H1 (cell line): ENCODE data around the gene SLC30A10.

DNA sequence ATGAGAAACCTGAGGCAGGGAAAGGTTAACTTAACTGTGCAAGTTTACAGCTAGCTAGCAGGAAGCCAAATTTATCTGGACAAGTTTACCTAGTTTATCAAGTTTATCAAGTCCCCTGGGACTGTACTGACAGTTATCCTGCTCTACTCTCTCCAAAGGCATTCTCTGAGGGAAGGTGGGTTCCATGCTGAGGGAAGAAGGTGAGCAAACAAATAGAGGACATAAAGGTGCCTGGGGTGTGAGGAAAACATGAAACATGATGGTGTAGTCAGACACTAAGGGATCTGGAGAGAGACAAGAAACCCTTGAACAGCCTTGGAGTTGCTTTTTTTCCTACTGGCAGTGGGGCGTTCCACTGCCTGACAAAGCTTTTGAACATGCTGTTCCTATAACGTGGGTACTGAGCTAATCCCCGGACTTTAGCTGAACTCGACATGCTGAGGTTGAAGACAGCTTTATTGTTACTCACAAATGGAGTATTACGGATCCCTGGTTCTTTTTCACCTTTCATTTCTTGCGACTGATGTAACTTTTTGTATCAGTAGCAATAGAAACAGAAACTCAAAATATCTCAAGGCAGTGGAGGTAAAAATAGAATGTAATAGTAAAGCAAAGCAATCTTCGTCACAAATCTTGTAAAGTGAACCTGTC lies 42.3 kb upstream of the ESRRG start:
- RRBS, result no CpG with 5 or more reads among the region's 7 CpGs
CAGE:
- cytosol, long polyA plus RNA, result no peak
- long polyA plus RNA, result no peak
- nucleus, long polyA plus RNA, result no peak

- RRBS, result under 1% methylated on average over 13 of the region's 58 CpGs
CAGE:
- cytosol, long polyA plus RNA, result no peak
- long polyA plus RNA, result no peak
- nucleus, long polyA plus RNA, result no peak
Measured at GRCh38 chr1:218165120-218166036, 119.7 kb upstream of the RRP15 start.

DNA sequence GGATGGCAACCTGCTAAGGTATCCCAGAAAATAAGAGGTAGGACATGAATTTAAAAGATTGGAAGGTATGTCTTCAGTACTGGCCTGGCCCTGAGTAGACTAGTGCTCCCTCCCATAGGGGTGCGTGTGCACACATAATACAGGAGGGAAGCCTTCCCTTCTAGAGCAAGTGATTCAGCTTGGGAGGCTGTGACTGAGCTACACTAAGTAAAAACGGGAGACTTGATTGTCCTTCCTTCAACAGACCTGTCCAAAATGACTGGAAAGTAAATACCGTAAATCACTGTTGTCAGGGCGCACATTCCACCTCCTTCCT lies 326 bp upstream of the TGFB2 start:
- RRBS, result no CpG with 5 or more reads among the region's 4 CpGs
CAGE:
- cytosol, long polyA plus RNA, result no peak
- long polyA plus RNA, result no peak
- nucleus, long polyA plus RNA, result no peak

DNA sequence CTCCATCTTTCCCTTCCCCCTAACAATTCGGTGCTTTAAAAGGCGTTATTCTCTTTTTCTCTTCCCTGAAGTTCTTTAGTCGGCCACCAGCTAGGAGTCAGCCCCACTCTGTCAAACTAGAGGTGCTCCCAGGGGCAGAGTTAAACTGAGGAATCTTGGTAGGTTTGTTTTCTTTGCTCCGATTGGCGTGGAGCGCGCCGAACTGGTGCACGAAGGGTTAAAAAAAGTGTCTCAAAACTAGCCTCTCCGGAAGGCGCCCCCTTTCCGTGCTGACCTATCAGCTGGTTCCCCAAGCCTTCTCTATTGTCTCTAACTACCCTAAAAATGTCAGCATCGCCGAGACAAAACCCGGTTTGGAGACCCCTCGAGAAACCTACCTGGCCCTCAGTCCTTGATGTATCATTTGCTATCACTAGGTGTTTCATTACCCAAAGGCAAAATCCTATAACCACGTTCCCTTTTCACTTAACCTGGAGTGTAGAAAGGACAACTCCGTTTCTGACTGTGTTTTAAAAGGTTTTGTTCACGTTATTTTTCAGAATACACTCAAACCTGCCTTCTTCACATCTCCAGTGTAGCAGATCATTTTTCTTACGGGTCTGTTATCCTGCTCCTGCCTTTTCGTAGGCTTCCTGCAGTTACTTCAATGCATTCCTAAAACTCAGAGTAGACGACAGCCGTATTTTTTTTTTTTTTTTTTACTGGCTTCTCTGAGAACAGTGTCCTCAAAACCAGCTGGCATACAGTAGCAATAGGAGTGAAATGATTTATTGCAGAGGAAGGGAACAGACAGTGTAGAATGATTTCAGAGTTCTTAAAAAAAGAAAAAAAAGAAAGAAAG lies 2.3 kb downstream of the TGFB2 start:
- RRBS, result 3% methylated on average over 6 of the region's 23 CpGs
CAGE:
- cytosol, long polyA plus RNA, result no peak
- long polyA plus RNA, result no peak
- nucleus, long polyA plus RNA, result no peak

GRCh38 chr1:218446852-218447352 lies 101.8 kb downstream of the TGFB2 start:
- RRBS, result no CpG with 5 or more reads among the region's 3 CpGs
CAGE:
- cytosol, long polyA plus RNA, result no peak
- long polyA plus RNA, result no peak
- nucleus, long polyA plus RNA, result no peak

DNA sequence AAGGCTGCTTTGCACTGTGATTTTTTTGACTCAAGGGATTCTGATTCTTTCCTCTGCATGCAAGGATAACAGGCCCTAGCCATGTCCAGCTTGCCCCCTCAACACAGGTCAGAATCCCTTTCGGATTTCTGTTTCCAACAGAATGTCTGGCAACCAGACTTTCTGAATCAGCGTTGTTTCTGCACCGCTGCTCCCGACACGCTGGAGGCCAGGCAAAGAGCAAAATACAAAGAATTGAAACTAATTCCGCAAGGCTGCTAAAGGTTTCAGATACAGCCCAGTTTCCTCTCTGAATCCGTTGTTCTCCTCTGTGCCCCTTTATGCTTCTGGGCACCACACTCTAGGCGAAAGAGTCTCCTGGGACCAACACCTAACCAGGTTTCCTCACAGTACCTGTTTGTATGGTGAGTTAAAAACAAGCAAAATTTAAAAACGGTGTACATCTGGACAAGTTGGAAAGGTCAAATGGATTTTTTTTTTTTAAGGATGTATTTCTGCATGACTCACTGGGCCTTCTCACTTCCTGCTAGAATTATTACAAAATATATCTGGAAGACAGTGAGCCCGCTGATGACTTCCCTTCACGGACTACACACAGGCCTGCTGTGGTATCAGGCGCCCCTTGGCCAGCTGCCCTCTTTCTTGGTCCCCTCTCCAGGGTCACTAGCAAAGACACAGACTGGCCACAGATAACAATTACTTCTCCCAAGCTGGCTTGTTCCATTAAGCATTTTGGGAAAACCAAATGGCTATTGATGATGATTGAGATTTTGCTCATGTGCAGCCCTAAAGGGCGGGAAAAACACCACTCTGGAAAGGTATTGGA lies 118.3 kb downstream of the TGFB2 start:
- RRBS, result no CpG with 5 or more reads among the region's 13 CpGs
CAGE:
- cytosol, long polyA plus RNA, result no peak
- long polyA plus RNA, result no peak
- nucleus, long polyA plus RNA, result no peak

GRCh38 chr1:218674185-218674785 lies 329.1 kb downstream of the TGFB2 start:
- RRBS, result no CpG with 5 or more reads among the region's 11 CpGs
CAGE:
- cytosol, long polyA plus RNA, result no peak
- long polyA plus RNA, result no peak
- nucleus, long polyA plus RNA, result no peak

- RRBS, result no CpG with 5 or more reads among the region's 7 CpGs
CAGE:
- cytosol, long polyA plus RNA, result no peak
- long polyA plus RNA, result no peak
- nucleus, long polyA plus RNA, result no peak
Measured at GRCh38 chr1:218712254-218712668, 367.1 kb downstream of the TGFB2 start.

GRCh38 chr1:219568465-219568814 lies 44.5 kb downstream of the ZC3H11B start:
- RRBS, result no CpG with 5 or more reads among the region's 4 CpGs
CAGE:
- cytosol, long polyA plus RNA, result no peak
- long polyA plus RNA, result no peak
- nucleus, long polyA plus RNA, result no peak

GRCh38 chr1:219834509-219834903 lies 93.9 kb downstream of the SLC30A10 start:
- RRBS, result no CpG with 5 or more reads among the region's 6 CpGs
CAGE:
- cytosol, long polyA plus RNA, result no peak
- long polyA plus RNA, result no peak
- nucleus, long polyA plus RNA, result no peak

DNA sequence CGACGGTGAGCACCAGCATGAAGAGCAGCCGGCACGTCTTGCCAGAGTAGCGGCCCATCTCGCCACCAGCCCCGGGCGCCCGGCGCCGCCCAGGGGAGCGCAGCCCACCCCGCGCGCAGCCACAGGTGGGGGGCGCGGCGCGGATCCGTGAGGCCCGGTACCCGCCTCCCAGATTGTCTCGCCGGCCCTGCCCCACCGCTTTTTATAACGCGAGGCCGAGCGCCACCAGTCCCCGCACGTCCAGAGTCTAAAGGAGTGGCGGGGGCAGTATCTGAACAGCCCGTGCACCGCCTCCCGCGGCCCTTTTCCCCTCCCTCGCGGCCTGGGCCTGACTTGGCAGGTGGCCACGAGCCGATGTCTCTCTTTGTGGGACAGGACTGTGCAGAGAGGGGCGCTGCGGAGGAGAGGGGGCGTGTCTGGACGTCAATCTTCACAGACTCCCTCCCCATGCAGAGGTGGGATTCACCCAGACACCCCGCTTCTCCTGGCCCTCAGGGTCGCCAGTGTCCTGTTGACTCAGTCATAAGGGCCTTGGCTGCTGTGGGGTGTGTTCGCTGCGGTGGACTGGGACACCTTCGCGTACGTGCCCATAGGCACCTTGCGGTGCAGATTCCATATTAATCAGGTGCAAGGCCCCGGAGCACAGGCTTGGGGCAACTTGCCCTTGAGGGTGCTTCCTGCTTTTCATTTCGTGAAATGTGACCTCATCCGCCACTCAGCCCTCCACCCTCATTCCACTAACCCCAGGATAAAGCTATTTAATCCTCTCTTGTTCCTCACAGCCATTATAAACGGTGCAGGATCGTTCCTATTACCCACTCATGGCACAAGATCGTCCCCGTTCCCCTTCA lies at the start of gene SLC30A10:
Gene SLC30A10 (minus strand): TSS at position 175 of the 851 bp plus-strand sequence.
- RRBS, result 2% methylated on average over 20 of the region's 59 CpGs
CAGE:
- cytosol, long polyA plus RNA, result no peak
- long polyA plus RNA, result no peak
- nucleus, long polyA plus RNA, result no peak

DNA sequence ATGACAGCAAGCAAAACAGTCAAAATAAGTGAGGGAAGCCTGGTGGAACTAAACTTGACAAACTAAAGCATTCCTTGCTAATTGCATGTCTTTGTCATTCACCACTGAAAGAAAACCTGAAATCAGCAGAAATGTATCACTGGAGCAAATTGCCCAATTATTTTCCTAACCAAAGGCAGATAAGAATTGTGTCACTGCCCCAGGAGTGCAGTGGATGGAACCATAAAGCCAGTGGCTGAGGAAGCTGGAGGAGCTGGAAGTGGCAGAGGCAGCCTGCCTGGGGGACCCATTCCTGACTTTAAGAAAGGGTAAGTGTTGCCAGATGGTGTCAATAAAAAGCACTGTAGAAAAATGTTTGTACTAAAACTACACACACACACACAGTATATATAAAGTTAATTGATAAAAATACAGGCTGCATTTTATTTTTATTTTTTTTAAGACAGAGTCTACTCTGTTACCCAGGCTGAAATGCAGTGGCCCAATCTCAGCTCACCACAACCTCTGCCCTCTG lies 2.8 kb upstream of the SLC30A10 start:
CAGE:
- cytosol, long polyA plus RNA, result no peak
- long polyA plus RNA, result no peak
- nucleus, long polyA plus RNA, result no peak

GRCh38 chr1:220018852-220019331 lies 27.4 kb downstream of the EPRS1 start:
- RRBS, result no CpG with 5 or more reads among the region's 3 CpGs
CAGE:
- cytosol, long polyA plus RNA, result no peak
- long polyA plus RNA, result no peak
- nucleus, long polyA plus RNA, result no peak

GRCh38 chr1:220697038-220697899 lies 7.1 kb downstream of the C1orf115 start:
- RRBS, result no CpG with 5 or more reads among the region's 10 CpGs
CAGE:
- cytosol, long polyA plus RNA, result no peak
- long polyA plus RNA, result no peak
- nucleus, long polyA plus RNA, result no peak

GRCh38 chr1:220734401-220735029 lies 13.6 kb upstream of the MTARC2 start:
- RRBS, result no CpG with 5 or more reads among the region's 10 CpGs
CAGE:
- cytosol, long polyA plus RNA, result no peak
- long polyA plus RNA, result no peak
- nucleus, long polyA plus RNA, result no peak

GRCh38 chr1:220750938-220751521 lies 2.9 kb downstream of the MTARC2 start:
- RRBS, result no CpG with 5 or more reads among the region's 3 CpGs
CAGE:
- cytosol, long polyA plus RNA, result no peak
- long polyA plus RNA, result no peak
- nucleus, long polyA plus RNA, result no peak

DNA sequence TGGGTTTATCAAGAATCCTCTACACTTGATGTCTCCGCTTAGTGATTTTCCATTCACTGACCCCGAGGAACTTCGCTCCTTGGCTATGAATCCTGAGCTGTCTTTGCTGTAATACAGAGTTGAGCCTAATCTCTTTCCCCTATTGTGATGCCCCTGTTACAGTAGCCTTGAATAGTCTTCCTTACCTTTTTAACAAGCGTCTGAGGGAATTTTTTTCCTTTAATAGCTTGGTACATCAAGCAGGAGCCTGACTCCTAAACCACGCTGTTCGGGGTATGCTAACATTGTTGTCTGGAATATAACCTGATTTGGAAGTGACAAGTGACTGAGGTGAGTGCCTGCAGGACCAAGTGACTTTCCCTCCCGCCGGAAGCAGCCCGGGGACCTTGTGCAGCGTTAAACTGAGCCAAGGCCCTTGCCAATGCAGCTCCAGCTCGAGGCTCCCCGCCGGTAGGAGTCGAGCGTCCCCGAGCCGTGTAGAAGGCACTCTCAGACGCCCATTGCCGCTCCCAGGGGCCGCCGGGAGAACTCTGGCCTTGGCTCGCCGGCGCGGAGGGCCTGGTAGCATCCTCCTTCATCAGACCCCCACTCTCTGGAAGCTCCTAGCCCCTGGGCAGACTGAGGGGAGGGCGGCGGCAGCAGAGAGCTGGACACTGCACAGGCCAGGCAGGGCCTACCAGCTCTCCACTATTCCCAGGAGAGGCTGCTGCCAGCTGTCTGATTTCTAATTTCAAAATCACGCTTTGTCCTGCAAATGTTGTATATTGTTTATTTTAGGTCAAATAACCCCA lies 668 bp upstream of the MTARC1 start:
- RRBS, result 6% methylated on average over 13 of the region's 28 CpGs
CAGE:
- cytosol, long polyA plus RNA, result no peak
- long polyA plus RNA, result no peak
- nucleus, long polyA plus RNA, result no peak

DNA sequence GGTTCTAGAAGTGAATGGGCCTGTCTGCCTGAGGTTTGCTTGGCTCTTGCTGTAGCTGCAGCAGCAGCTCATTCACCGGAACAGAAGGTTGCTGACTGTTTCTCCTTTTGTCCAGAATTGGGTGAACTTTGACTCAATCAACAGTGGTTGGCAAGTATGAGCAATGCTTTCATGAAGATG lies 82.7 kb downstream of the HLX start:
- RRBS, result no CpG with 5 or more reads among the region's 1 CpG
CAGE:
- cytosol, long polyA plus RNA, result no peak
- long polyA plus RNA, result no peak
- nucleus, long polyA plus RNA, result no peak

DNA sequence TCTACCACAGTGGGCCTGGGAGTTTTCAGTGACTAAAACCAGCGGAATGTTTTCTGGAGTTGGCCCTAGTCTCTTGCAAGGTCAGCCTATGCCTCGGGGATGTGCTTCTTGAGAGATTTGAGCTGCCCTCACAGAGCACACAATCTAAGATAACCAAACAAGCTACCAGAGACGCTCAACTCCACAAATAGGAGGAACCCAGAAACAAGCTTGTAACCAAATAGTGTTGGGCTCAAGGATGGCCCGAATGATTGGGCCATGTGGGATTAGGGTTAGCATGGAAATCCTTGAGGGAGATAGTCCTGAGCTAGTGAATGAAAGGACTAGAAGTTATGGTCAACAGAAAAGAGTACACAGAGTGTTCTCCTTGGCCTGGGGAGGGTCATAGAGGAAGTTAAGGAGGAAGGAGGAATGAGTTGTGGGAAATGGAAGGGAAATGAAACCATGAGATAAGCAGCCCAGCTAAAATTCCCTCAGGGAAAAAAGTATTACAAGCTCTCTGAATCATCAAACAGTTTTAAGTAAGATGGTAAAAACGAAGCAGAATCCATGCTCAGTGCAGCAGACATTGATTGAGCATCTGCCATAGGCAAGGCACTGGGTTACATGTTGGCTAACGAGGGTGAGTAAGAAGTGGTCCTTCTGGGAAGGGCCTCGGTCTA lies 219.1 kb downstream of the HLX start:
- RRBS, result no CpG with 5 or more reads among the region's 7 CpGs
CAGE:
- cytosol, long polyA plus RNA, result no peak
- long polyA plus RNA, result no peak
- nucleus, long polyA plus RNA, result no peak

DNA sequence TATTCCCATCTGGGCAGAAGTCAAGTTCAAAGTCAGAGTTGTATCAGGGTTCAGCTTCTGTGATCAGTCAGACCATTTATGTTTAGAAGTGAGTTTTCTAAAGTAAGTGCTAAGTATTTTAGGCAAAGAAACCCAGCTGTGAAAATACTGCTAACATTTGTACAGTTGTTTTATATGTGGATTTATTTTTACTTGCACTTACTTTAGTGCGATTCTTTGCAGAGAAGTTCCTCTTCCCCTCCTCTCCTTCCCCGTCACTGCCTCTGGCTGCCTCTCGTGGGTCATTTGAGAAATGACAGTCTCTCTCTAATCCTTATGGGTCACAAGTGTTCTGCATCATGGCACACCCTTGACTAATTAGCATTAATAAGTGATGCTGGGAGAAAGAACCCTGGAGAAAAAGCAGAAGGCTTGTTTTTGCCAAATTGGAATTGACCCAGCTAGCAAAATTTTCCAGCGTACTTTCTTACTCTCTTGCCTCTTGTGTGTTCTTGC lies 301.3 kb downstream of the DUSP10 start:
- RRBS, result no CpG with 5 or more reads among the region's 4 CpGs
CAGE:
- cytosol, long polyA plus RNA, result no peak
- long polyA plus RNA, result no peak
- nucleus, long polyA plus RNA, result no peak